Parotid gland (tissue), 1 donor: ENCODE measurements around the genes LINGO2, TMEM215 and B4GALT1.

GRCh38 chr9:27426515-27427124 is 97.5 kb upstream of the IFNK start:
- PRO-cap = no peak

- PRO-cap = no peak
Measured at GRCh38 chr9:27475158-27475506, 49.0 kb upstream of the IFNK start.

GRCh38 chr9:27476242-27476681 is 47.8 kb upstream of the IFNK start:
- PRO-cap = no peak

- PRO-cap = no peak
Measured at GRCh38 chr9:27525957-27526417, 1.9 kb downstream of the IFNK start.

- PRO-cap = no peak
Measured at GRCh38 chr9:27600172-27600887, 27.0 kb upstream of the C9orf72 start.

DNA sequence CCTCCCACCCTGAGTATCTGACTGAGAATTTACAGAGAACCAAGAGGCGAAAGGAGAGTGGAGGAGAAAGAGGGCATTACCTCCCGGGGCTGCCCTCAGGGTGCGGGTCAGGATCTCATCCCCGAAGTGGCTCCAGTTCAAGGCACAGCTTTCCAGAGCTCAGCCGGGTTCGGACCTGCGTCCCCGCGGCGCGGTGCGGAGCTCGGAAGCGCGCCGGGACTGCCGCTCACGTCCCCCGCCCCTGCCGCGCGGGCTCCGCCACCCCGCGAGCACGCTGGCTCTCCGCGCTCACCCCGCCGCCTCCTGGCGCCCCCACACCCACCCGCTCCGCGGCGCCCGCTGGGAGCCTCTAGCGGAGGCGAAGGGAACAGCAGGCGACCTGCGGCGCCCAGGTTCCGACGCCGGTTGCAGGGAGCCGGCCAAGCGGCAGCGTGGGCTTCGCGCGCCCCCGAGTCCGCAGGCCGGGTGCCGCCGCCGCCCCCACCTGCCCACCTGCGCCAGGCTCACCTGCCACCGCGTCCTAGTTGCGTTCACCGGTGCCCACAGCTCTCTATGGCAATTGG is 1.3 kb downstream of the LINGO2 start:
- PRO-cap = no peak

GRCh38 chr9:29212953-29214176 is at the start of gene LINGO2:
LINGO2 (minus strand) TSS chr9:29213601.
- PRO-cap = no peak

GRCh38 chr9:30770914-30771438 is 1557.6 kb upstream of the LINGO2 start:
- PRO-cap = no peak

DNA sequence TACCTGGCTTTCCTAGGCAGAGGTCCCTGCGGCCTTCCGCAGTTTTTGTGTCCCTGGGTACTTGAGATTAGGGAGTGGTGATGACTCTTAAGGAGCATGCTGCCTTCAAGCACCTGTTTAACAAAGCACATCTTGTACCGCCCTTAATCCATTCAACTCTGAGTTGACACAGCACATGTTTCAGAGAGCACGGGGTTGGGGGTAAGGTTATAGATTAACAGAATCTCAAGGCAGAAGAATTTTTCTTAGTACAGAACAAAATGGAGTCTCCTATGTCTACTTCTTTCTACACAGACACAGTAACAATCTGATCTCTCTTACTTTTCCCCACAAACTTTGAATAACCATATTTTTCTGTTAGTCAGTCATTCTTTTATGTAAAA is 750.9 kb upstream of the ACO1 start:
- PRO-cap = no peak

DNA sequence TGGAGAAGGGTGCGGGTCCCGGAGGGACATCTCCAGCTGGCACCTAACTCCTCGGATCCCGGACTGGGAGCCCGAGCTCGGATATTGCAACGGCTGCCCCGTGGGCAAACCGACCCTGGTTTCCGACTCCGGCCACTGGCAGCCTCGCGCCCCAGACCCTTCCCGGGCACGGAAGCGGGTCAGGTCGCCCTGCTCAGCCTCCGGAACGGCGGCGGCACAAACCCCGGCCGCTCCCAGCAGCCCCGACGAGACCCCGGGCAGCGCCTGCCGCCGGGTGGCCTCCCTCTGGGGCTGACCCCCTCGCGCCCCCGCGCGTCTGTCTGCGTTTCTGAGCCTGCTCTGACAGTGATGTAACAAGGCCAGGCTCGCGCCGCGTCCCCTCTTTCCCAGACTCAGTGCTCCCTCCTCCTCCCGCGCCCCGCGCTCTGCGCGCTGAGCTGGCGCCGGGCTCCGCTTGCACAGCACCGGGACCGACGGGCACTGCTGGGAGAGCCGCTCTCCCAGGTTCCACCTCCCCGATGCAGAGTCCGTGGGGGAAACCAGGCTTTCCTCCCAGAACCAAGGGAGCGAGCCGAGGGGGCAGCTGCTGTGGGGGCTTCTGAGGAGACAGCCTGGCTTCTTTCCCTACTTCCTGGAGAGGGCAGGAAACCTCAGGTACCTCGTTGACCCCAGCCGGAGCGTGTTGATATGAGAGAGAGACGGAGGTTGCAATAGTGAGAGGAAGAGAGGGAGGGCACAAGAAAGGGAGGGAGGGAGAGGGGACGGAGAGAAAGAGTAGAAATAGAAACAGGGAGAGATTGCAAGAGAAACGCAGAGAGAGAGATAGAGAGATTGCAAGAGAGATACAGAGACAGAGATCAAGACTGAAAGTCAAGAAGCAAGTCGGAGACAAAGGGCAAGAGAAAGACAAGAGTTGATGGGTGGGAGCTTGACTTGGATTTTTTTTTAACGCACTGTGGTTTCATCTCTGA is at the start of gene TMEM215:
TMEM215 (plus strand) TSS at position 389 of the 971 bp plus-strand sequence.
- PRO-cap = no peak

DNA sequence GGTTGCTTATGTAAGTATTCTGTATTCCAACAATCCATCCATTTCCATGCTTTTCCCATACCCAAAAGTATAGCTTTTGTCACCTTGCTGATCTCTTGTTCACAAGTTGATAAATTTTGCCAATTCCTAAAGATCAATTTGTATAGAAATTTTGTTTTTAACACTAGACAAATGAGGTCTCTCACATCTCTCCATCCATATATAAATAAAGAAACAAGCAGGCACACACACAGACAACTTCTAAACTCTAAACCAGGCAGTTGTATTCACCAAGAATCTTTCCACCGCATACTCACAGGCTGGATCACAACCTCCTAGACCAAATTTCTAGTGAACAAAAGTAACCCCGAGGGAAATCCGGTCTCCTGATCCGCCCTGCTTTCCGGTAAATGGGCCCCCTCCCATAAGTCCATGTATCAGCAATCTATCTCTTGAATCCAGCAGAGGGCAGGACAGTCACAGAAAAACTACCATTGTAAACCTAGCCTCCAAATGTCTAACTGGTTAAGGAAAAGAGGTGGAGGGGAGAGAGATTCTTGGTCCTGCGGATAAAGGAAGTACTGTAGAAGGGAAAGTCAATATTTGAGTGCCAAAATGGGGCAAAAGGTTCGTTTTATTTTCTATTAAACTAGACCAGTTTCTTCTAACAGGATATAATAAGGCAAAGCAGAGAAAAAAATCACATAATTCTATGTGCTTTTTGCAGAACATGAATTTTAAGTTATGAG is 4.7 kb upstream of the SMU1 start:
- PRO-cap = unidirectional peak, minus-strand start at position 294 of the sequence

- PRO-cap = no peak
Measured at GRCh38 chr9:33106966-33107386, 30.5 kb upstream of the SMU1 start.

- PRO-cap = no peak
Measured at GRCh38 chr9:33129354-33130213, 37.6 kb downstream of the B4GALT1 start.

DNA sequence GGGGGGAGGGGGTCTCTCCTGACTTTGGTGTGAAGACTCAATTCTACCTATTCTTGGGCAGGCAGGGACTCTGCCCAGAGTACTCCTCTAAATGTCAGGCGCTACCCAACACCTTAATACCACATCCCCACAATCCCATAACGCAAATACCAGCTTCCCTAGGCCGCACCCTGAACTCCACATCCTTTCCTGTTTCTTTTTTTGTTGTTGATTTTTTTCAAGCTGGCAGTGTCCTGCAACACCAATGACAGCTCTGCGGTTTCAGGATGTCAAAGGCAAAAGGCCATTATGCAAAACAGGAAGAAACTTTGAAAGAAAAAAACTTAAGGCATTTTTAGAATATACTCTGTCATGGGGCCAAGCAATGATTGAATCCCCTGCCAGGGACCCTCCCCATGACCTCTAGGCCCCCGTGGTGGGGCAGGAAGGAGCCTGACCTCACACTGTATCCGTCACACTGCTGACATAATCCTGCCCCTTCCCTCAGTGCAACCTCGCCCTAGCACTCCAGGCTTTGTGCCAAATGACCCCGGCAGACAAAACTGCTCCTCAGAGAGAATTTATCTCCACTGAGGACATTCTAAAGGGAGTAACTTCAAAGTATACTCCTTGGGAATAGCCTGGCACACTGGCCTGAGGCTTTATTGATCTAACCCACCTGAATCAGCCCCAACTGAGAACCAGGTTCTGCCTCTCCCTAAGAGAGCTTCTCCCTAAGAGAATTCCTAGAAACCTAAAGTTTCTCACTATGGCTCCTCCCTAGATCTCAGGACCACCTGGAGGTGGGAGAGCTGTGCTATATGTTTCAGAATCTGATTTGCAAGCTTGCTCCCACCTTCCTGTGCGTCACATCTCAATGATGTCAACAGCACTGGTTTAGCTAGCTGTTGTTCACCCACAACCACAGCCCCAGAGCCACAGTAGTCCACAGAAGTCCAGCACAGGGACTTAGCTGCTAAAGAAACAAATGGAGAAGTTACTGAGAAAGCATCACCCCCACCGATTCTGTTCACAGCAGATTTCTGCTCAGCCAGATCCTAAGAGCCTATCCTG is 7.9 kb downstream of the B4GALT1 start:
- PRO-cap = unidirectional peak, minus-strand start at position 121 of the sequence; bidirectional peak, plus-strand start at position 522 of the sequence, minus-strand start at position 255 of the sequence; bidirectional peak, plus-strand start at position 912 of the sequence, minus-strand start at position 774 of the sequence; unidirectional peak, plus-strand start at position 912 of the sequence

- PRO-cap = no peak
Measured at GRCh38 chr9:33159981-33160354, 7.2 kb downstream of the B4GALT1 start.

DNA sequence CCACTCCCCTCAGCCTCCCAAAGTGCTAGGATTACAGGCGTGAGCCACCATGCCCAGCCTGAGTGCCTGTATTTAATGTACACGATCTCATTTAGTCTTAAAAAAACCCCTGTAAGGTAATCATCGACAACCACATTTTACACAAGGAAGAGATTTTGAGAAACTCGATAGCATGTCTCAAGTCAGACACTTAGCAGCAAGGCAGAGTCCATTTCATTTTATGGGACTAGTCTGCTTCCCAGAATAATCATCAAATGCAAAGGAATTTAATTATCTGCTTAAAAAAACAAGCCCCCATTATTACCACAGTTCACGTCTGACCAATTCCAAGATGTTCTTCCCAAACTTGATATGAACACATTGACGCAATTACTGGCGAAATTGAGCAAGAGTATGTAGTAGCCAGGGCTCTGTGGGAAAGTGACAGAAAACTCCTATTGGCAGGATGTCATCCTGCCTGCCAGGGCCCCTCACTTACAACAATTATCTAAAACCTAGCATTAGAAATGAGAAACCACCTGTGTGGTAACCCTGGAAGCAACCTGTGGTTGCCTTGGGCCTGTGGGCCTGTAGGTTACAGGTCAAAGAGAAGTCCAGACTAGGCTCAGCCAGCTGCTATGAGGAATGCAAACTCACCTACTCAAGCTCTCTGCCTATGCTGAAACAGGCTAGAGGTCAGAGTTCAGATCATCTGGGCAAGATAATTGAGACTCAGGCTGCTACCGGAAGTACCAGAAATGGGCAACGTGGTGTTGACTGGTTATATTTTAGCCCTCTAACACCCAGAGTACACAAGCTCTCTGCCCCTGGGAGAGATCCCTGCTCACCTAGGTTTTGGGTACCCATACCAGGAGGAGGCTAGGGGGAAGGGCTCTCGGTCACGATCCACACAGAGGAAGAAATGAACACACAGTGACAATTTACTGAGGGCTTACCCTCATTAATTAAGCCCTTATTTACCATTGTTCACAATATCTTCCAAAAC is 1.6 kb downstream of the B4GALT1 start:
- PRO-cap = no peak

DNA sequence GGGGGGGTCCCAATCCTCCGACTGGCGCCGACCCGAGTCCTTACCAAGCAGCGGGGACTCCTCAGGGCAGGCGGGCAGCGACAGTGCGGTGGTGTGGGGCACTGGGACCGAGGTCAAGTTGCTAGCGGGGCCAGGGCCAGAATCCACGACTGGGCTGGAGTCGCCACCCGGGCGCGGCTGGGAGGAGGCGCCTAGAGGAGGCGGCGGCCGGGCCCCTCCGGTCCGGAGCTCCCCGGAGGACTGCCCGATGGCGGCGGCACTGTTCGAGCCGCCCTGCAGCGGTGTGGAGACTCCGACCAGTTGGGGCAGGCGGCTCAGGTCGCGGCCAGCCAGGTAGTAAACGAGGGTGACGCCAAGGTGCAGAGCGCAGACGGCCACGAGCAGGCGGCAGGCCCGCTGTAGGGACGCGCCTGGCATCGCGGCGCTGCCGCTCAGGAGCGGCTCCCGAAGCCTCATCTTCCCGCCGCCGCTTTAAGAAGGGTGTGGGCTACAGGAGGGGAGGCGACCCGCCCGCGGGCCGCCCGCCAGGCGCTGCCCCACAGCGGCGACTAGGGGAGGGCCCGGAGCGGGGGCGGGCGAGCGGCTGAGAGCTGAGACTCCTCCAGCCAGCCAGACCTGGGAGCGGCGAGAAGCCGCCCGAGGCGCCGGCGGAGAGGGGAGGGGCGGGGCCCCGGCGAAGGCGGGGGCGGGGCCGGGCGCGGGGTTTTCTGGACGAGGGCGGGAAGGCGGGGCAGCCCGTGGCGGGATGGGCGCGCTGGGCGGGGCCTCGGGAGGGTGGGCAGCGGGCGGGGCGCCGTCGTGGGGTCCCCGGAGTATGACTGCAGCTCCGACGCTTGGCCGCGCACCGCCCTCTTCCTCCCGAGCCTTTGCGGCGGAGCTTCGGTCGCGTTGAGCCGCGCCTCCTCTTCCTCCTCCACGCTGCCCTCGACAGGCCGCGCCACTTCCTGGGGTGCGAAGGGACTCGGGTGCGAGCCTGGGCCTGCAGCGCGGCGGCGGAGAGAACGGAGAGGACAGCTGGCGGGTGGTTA is at the start of gene B4GALT1:
B4GALT1 (minus strand) TSS at position 623 of the 1,028 bp plus-strand sequence.
- PRO-cap = bidirectional peak, plus-strand start at position 612 of the sequence, minus-strand start at position 473 of the sequence; bidirectional peak, plus-strand start at position 861 of the sequence, minus-strand start at position 868 of the sequence

DNA sequence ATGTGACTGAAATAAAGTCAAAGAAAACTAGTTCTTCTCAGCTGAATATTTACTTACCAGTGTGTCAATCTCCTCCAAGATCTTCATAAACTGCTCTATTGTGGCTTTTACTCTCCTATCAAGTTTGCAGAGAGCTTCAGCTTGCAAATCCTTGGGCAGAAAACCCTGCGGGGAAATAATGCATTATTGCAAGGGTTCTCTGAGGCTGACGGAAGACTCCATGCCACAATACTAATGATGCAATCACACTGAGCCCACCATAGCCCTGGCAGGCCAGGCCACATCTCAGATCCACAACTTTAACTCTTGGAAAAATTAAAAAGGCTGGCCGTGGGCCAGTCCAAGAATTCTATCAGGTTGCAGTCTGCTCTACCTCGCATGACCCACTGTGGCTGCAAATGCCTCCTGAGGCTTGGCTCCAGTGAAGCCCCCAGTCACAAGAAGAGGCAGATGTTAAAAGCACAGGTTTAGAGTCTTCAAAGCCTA is 7.7 kb downstream of the BAG1 start:
- PRO-cap = no peak

GRCh38 chr9:33263156-33263557 is 1.4 kb downstream of the BAG1 start:
- PRO-cap = no peak

DNA sequence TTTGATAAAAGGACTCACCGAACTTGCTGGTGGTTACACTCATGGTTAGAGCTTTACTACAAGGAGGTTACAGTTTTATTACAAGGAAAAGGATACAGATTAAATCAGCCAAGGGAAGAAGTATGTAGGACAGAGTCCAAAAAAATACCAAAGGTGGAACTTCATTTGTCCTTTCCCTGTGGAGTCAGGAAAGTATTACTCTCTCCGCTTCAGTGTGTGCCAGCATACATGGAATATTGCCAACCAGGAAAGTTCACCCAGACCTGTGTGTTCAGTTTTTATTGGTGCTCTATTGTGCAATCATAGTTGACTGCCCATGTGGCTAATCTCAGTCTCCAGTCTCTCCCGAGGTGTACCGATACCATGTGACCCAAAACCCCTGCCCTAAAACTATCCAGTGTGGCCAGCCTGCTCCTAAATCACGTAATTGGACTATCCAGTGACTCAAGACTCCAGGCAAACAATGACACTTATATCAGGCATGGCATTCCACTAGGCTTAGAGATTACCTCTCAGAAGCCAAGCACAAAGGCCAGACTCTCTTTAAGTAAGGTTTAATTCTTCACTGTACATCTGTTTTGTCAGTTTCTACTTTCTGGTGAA is 38.8 kb downstream of the NFX1 start:
- PRO-cap = no peak